ENCODE measurements around the genes DNAAF10 and PNO1.

DNA sequence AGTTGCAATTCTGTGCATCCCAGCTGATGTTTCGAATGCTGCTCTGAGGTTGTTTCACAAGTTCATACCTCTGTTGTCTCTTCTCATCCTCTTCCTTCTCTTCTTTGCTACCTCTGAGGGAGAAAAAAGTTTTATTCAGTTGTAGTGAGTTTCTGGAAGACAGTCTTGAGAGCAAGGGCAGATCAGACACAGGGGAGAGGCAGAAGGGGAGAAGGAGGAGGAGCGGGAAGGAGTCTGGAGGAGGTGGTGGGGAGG, 6.7 kb downstream of the MEIS1 start:
- PRO-cap = no peak

GRCh38 chr2:66494646-66495151, 59.8 kb downstream of the MEIS1 start:
- PRO-cap = no peak

DNA sequence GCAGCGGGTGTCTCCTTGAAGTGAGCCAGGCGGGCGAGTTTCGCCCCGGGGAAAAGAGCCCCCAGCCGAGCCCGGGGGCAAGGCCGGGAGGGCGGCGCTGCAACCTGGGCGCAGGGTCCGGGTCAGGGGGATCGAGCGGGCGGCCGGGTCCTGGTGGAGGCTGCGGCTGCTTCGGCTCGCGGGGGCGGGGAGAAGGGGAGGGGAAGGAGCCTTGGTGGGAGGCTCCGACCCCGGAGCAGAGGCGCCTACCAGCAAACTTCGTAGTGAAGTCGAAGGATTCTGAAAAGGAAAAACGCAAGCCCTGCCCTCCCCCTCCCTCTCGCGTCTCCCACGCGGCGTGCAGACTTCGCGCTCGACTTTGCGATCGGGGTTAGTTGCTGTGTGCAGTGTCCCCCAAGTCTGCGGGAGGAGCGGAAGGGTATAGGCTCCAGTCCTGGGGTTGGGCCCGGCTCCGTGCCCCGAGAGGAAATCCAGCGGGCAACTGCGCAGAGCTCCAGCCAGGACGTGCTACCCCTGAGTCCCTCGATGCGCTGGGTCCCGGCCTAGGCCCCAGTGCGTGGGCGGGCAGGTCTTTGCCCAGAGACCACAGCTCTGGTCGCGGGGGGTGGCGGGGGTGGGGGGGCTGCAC, 140.9 kb downstream of the MEIS1 start:
- PRO-cap = bidirectional peak, plus-strand start at position 266 of the sequence, minus-strand start at position 265 of the sequence; bidirectional peak, plus-strand start outside the sequence, minus-strand start at position 515 of the sequence

GRCh38 chr2:66578059-66579163, 143.5 kb downstream of the MEIS1 start:
- PRO-cap = no peak

DNA sequence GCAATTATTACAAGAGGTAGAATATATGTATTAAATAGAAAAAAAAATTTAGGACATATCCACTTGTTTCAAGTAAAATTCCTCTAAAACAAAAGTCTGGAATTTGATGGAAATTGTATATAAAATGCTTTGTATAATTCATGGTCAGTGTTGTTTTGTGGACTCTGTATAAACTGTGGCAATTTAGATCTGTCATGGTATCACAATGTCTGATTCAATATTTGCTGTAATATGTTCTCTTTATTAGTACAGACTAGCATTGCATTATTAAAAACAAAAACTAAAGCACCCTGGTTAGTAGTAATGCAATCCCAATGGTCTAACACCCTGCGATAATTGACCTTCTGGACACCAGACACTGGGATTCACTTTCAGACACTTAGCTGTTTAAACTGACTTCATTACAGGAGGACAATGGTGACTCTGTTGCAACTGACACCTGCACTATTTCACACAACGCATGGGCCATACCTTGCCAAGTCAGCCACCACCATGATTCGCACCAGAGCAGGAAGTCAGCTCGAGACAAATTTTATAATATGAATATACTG, 150.5 kb downstream of the MEIS1 start:
- PRO-cap = no peak

- PRO-cap = no peak
These were observed 190.6 kb downstream of the MEIS1 start for GRCh38 chr2:66625576-66625963.

DNA sequence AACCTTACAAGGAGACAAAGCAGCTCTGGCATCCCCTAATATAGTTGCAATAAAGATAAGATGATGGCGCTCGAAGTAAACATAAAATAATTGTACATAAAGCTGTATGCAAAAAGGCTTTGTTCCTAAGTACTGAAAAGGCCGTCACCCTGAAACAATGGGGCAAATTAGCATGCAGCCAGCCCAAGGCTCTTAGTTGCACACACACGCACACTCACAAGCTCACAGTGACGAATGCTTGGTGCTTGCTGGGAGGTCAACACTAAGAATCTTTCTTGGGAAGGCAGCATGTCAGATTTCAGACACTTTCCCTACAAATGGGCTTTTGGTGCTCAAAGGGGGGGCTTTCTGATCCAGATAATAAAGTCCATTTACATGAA, 370.2 kb downstream of the MEIS1 start:
- PRO-cap = no peak

DNA sequence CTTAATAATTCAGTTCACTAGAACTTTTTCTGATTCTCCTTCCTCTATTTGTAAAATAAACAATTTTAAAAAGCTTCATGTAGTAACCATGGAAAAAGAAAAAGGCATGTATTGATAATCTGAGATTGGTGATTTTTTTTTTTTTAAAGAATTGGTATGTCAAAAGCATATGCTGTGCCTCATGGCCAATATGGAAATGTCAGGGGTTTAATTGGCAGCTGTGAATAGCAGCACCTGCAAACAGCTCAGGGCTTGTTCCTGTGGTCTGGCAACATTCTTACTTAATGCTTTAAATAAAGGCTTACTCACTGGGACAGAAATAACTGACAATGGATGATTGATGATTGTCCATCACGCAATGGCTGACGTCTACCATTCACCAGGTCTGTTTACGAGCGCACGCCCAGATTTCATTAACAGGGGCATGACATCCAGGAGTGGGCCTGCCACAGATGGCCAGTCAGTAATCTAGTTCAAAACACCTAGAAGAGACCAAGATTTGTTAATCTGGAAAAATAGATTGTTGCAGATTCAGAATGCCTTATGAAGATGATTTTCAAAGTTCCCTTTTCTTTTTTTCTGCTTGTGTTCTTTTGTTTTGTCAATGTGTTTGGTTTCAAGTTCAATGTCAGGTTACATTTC, 66.7 kb downstream of the ETAA1 start:
- PRO-cap = no peak

DNA sequence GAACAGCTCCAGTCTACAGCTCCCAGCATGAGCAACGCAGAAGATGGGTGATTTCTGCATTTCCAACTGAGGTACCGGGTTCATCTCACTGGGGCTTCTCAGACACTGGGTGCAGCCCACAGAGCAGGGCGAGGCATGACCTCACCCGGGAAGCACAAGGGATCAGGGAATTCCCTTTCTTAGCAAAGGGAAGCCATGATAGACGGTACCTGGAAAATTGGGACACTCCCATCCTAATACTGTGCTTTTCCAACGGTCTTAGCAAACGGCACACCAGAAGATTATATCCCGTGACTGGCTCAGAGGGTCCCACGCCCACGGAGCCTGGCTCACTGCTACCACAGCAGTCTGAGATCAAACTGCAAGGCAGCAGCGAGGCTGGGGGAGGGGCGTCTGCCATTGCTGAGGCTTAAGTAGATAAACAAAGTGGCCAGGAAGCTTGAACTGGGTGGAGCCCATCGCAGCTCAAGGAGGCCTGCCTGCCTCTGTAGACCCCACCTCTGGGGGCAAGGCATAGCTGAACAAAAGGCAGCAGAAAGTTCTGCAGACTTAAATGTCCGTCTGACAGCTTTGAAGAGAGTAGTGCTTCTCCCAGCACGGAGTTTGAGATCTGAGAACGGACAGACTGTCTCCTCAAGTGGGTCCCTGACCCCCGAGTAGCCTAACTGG, 1.1 kb upstream of the C1D start:
- PRO-cap = no peak

DNA sequence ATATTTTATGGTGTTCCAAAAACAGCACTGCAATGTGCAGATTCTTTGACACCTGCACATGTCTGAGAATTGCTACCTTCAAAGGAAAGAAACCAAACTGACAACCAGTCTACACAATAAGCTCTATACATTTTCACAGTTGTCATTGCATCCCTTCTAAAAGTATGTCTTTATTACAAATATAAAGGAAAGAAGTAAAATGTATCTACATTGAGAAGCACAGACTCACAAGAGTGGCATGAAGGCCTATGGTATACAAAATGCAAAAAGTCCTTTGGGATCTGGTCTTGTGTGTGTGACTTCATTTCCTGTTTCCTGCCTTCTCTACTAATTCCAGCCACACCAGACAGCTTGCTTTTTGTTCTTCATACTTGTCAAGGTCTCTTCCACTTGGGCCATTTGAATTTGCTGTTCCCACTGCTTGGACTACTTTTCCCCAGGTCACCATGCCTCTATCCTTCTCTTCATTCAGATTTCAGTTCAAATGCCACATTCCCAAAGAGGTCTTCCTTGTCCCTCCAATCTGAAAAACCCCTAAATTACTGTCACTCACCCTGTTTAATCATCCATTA, 6.3 kb downstream of the DNAAF10 start:
- PRO-cap = no peak

DNA sequence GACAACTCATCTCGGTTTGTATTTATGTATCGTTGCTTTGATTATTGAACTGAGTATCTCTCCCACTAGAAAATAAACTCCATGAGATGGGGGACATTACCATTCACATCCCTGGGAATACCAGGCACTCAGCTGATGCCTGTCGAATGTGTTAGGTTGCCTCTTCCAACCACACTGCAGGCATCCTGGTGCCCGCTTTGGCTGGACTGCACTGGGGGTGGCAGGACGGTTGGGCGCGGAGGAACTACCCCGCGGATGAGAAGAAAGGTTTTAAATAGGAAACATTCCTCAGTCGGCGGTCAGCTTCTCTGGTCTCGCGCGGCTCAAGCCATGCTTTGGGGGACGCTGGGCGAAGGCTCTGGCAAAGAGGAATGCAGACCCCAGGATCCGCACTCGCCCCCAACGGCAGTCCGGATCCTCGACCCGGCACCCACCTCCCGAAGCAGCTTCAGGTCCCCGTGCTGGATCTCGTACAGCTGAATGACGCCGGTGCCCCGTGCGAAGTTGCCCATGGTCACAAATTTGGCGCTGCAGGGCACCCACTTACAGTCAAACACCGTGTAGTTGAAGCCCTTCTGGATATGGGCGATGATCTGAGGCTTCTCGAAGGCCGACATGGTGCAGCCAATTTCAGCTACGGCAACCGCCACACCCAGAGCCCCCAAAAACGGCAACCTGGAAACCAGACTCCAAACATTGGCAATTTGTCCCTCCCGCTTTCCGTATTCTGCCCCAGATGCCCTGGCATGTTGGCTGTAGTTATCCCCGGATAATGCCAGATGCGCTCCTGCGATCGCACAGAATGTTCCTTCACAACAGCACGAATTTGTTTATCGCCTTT, at the start of gene DNAAF10:
Gene DNAAF10, minus strand, starts transcription at position 701 of the 841 bp plus-strand sequence.
- PRO-cap = bidirectional peak, plus-strand start outside the sequence, minus-strand start at position 677 of the sequence

DNA sequence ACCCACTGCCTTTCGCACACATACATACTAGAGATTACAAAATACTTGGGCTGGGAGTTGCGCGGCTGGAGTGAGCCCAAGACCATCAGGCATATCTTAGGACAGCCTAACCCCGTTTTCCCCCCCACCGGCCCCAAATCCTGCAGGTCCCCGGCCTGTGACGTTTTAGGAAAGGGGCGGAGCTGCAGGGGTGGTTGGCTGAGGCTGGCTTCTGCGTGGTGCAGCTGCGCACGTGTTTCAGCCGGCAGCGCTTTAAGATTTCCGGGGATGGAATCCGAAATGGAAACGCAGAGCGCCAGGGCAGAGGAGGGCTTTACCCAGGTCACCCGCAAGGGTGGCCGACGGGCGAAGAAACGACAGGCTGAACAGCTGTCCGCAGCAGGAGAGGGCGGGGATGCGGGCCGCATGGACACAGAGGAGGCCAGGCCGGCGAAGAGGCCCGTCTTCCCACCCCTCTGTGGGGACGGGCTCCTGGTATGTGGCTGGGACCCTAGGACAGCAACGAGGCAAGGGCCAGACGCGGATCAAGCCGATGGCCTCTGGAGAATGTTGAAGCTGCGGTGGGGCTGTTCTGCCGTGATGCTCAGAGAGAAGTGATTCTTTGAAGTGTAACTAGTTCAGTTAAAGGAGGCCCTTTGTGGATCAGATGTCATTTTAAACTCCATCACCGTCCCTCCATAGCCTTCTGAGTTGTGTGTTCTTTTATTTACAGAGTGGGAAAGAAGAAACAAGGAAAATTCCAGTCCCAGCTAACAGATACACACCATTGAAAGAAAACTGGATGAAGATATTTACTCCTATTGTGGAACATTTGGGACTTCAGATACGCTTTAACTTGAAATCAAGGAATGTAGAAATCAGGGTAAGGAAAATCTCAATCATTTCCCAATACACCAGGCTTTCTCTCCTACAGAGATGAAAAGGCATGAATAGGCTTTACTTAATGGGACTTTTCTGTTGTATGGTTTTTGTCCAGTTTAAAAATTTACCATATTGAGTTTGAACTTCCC, at the start of gene PNO1:
Gene PNO1, plus strand, starts transcription at position 221 of the 1,010 bp plus-strand sequence.
- PRO-cap = bidirectional peak, plus-strand start at position 282 of the sequence, minus-strand start outside the sequence

DNA sequence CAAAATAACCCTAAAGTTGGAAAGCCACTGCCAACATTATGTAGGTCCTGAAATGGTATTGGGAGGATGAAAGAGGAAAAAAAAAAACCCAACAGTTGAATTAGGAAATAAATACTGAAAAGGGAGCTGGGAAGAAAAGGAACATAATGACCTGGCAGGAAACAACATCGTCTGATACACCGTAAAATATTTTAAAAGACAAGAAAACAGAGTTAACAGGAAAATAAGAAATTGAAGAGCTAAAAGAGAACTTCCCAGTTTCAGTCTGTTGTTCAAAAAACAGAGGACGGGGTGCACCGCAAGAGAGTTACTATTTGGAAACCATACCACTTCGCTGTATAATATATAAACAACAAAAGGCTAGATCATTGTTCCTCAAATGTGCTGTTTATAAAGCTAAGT, 2.3 kb downstream of the PPP3R1 start:
- PRO-cap = unidirectional peak, plus-strand start at position 275 of the sequence

GRCh38 chr2:68320025-68320379, 253 bp upstream of the CNRIP1 start:
- PRO-cap = bidirectional peak, plus-strand start at chr2:68320072, minus-strand start at chr2:68319913

- PRO-cap = no peak
These were observed 28.0 kb downstream of the PLEK start for GRCh38 chr2:68392988-68393619.

- PRO-cap = no peak
These were observed 48.6 kb upstream of the PROKR1 start for GRCh38 chr2:68594629-68595426.

- PRO-cap = no peak
These were observed 4.7 kb downstream of the ARHGAP25 start for GRCh38 chr2:68739239-68739683.

DNA sequence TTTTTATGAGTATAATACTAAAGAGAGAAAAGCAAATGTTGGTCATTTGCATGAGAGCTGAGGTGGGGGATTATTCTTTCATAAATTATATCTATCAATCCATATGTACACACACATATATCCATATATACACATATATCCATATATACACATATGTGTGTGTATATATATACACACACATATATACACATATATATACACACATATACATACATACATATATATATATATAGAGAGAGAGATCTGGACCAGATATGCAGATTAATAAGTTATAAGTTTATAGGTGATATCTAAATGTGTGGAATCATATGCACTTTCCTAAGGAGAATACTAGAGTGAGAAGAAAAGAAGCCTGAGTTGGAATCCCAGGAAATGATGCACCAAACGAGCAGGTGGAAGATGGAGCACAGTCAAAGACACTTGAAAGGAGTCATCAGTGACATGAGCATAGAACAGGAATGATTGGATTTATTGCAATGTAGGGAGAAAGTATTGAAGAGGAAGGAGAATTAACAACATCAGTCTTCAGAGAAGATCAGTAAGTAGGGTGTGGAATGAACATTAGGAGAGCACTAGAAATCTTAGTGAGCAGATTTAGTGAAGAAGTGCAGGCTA, 68.3 kb downstream of the ARHGAP25 start:
- PRO-cap = no peak

DNA sequence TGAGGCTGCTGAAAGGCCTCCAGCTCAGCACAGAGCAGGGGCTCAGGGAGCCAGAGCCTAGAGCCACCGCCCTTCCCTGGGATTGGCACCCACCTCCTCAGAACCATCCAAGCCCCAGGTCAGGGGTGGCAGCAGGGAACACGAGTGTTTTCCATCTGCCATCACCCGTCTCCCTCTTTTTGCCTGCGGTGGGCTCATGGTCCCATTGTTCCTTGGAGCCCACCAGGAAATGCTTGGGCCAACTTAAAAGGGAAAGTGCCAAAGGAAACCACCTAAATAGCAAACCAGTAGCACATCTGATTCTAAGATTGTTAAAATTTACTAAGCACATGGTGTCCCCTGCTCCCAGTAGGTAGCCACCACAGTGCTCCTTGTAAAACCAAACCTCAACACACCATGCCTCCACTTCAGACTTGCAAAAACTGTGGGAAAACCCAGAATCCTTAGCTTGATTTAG, 184.0 kb downstream of the ANTXR1 start:
- PRO-cap = unidirectional peak, minus-strand start at position 180 of the sequence

DNA sequence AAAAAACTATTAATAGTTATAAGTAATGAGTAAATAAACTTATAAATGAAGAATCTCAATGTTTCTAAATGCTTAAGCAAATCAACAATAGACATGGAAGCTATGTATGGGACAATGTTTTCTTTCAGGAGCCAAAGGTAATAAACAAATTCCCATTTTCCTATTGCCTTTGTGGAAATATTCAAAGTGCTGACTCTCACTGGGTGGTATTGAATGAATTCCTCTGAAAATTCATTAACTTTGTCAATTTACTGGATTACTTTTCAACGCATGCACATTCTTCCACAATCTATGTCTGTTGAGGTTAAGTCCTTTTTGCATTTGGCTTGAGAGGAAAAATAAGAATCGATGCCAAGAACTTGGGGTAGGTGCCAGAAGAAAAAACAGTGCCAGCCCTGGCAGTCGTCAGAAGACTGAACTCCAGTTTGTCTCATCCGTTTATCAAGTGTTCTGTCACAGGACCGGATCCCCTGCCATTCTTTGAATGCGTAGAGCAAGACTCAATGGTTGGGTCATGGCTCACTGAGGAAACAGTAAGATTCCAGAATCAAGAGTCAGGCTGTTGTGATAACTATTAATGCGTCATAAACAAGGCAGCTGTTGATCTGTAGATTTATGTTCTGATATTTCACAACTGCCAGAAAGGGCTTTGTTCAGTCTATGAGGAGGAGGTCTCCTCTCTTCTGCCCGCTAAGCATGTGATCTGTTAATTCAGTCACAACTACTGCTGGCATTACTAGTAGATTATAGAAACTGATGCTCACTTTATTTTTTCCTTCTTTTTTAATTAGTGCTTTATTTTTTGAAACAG, 133.2 kb downstream of the GFPT1 start:
- PRO-cap = no peak